Keratinocyte (primary cell): ENCODE measurements around the genes PTP4A2 and ZBTB8B.

GRCh38 chr1:31937990-31938479 lies at the start of gene PTP4A2:
PTP4A2 (minus strand) TSS chr1:31938368.
CAGE:
- cytosol, long polyA minus RNA: no peak
- cytosol, long polyA plus RNA: no peak
- long polyA plus RNA: start-site peak on the minus strand at chr1:31938029-31938154, 29 and 23 reads in 2 replicates; start-site peak on the minus strand at chr1:31938312-31938331, 101 and 83 reads in 2 replicates
- nucleus, long polyA minus RNA: no peak
- nucleus, long polyA plus RNA: start-site peak on the minus strand at chr1:31938213-31938392, 35 and 100 reads in 2 replicates

DNA sequence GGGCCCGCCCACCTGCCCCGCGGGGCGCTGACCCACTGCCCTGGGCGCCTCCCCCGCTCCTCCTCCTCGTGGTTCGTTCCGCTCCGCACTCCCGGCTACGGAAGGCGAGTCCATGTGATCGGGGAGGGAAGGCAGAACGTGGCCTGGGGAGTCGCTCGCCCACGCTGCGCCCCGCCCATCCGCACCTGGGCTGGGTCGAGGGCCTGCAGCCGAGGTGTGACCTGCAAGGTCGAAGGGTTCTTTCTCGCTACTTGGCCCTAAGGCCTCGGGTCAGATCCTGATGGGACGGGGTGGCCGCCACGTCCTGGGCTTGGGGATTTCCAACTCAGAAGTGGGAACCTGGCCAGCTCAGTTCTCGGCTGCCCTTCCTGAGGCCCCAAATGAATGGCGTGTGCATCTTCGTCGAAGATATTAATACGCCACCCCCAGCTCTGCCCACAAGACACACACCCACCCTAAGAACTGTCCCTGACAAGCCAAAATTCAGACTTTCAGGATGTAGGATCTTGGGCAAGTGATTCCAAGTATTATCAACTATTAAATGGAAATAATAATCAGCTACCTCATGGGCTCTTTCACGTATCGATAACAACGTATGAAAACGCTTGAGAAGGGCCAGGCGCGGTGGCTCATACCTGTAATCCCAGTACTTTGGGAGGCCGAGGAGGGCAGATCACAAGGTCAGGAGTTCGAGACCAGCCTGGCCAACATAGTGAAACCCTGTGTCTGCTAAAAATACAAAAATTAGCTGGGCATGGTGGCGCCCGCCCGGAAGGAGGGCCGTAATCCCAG lies 508 bp upstream of the PTP4A2 start:
CAGE:
- cytosol, long polyA minus RNA: no peak
- cytosol, long polyA plus RNA: no peak
- long polyA plus RNA: no peak
- nucleus, long polyA minus RNA: no peak
- nucleus, long polyA plus RNA: no peak

CAGE:
- cytosol, long polyA minus RNA: no peak
- cytosol, long polyA plus RNA: no peak
- long polyA plus RNA: no peak
- nucleus, long polyA minus RNA: no peak
- nucleus, long polyA plus RNA: no peak
Measured at GRCh38 chr1:32030205-32030612, 16.5 kb downstream of the KHDRBS1 start.

DNA sequence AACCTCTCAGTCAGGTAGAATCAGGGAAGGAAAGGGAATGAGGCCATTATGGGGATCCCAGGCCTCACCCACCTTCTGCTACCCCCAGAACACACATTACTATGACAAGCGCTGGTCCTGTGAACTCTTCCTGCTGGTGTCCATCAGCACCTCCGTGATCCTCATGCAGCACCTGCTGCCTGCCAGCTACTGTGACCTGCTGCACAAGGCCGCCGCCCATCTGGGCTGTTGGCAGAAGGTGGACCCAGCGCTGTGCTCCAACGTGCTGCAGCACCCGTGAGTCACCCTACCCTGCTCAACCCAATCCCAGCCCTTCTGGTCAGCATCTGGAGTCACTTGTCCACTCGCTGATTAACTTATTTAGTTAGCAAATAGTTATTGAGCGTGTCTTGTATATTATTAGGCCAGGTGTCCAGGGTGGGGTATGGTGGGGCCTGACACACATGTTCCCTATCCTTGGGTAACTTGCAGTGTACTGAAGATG lies 13.1 kb upstream of the KPNA6 start:
CAGE:
- cytosol, long polyA minus RNA: no peak
- cytosol, long polyA plus RNA: no peak
- long polyA plus RNA: no peak
- nucleus, long polyA minus RNA: no peak
- nucleus, long polyA plus RNA: no peak

DNA sequence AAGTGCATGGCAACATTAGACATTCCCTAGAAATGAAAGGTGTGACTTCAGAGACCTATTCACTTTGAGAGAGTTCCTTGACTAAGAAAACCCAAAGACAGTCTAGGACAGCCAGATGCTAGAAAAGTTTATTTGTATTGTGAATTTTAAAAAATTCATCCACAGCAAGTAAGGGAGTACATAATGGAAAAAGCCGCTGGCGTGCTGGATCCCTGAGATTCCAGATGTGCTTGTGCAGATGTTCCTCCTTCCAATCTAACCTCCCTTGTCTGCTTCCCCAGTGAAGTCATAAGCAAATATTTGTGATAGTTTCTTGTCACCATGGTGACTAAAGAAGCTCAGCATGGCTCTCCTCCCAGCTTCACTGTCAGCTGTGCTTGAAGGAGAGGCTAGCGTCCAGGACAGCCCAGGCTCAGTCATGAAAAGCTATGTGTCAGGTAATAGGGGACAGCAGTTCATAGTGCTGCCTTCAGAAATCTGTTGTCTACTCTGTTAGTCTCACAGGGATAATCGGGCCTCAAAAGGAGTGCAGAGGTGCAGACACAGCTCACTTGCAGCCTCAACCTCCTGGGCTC lies 34.8 kb downstream of the KPNA6 start:
CAGE:
- cytosol, long polyA minus RNA: no peak
- cytosol, long polyA plus RNA: no peak
- long polyA plus RNA: no peak
- nucleus, long polyA minus RNA: no peak
- nucleus, long polyA plus RNA: no peak

DNA sequence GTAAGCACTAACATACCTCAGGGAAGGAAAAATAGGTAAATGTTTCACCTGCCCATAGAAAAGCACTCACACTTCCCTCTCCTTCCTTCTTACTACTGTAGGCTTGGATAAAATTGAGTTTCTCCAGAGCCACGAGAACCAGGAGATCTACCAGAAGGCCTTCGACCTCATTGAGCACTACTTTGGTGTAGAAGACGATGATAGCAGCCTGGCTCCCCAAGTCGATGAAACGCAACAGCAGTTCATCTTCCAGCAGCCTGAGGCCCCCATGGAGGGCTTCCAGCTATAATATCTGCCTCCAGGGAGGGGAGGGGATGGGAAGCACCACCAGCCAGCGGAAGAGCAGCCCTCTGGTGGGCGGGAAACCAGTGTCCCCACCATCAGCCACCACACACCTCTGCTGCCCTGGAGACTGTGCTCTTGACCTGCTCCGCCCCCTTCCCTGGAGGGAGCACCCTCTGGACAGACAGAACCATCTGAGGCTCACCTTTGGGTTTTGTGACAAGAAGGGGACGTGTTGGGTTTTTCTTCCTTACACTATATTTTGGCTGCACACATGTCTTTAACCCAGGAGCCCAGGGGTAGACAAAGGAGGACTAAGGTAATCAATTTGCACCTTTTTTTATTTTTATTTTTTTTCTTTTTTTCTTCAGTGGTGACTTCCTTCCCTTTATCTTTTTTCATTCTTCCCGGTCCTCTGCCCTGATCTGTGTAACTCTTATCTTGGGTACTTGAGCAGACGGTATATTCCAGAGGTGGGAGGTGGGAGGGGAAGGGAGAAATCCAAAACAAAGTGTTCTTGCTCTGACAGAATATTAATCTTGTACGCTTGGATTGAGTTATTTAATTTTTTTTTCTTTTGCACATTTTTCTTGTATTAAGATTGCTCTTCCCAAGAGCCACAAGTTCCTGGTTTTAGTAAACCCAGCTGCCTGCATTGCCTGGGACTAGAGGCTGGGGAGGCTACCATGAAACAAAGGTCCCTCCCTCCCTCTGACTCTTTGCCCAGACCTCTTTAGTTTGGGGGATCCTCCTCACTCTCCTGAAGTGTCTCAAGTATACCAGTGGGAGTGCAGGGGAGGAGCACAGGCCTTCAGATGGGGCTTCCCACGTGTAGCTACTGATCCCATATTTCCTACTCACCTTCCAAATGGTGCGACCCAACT lies 8.5 kb upstream of the TXLNA start:
CAGE:
- cytosol, long polyA minus RNA: no peak
- cytosol, long polyA plus RNA: no peak
- long polyA plus RNA: no peak
- nucleus, long polyA minus RNA: no peak
- nucleus, long polyA plus RNA: no peak

GRCh38 chr1:32180328-32181118 lies 1.0 kb downstream of the TXLNA start:
CAGE:
- cytosol, long polyA minus RNA: no peak
- cytosol, long polyA plus RNA: no peak
- long polyA plus RNA: no peak
- nucleus, long polyA minus RNA: no peak
- nucleus, long polyA plus RNA: no peak

GRCh38 chr1:32200929-32201472 lies 606 bp downstream of the CCDC28B start:
CAGE:
- cytosol, long polyA minus RNA: no peak
- cytosol, long polyA plus RNA: no peak
- long polyA plus RNA: no peak
- nucleus, long polyA minus RNA: no peak
- nucleus, long polyA plus RNA: no peak

GRCh38 chr1:32212184-32213071 lies 3.5 kb downstream of the DCDC2B start:
CAGE:
- cytosol, long polyA minus RNA: no peak
- cytosol, long polyA plus RNA: no peak
- long polyA plus RNA: no peak
- nucleus, long polyA minus RNA: no peak
- nucleus, long polyA plus RNA: no peak

CAGE:
- cytosol, long polyA minus RNA: no peak
- cytosol, long polyA plus RNA: no peak
- long polyA plus RNA: no peak
- nucleus, long polyA minus RNA: no peak
- nucleus, long polyA plus RNA: no peak
Measured at GRCh38 chr1:32220508-32221400, 1.4 kb downstream of the TMEM234 start.

GRCh38 chr1:32321759-32322299 lies 14.2 kb downstream of the MARCKSL1 start:
CAGE:
- cytosol, long polyA minus RNA: no peak
- cytosol, long polyA plus RNA: no peak
- long polyA plus RNA: no peak
- nucleus, long polyA minus RNA: no peak
- nucleus, long polyA plus RNA: no peak

CAGE:
- cytosol, long polyA minus RNA: no peak
- cytosol, long polyA plus RNA: no peak
- long polyA plus RNA: no peak
- nucleus, long polyA minus RNA: no peak
- nucleus, long polyA plus RNA: no peak
Measured at GRCh38 chr1:32335660-32335781, 512 bp downstream of the MARCKSL1 start.

DNA sequence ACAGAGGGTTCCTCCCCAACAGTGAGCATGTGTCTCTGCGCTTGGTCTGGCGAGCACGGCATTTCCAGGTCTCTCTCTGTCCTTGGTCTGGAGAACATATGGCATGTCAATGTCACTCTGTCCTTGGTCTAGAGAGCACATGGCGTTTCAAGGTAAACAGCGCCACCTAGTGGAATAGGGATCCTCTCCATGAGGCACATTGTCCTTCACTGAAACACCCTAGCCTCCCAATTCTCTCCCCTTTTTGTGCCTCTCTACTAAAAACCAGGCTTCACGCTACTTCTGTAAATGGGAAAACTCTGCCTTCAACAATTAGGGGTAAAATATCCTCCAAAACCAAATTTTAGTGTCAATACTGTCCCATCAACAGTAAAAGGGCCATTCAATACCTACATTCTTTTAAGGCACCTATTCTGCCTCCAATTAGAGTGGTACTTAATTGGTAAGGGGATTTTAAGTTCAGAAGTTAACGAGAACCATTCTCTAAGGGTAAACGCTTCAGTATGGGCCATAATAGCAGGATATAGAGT lies 19.8 kb upstream of the BSDC1 start:
CAGE:
- cytosol, long polyA minus RNA: no peak
- cytosol, long polyA plus RNA: no peak
- long polyA plus RNA: no peak
- nucleus, long polyA minus RNA: no peak
- nucleus, long polyA plus RNA: no peak

GRCh38 chr1:32464576-32465374 lies at the start of gene ZBTB8B:
ZBTB8B (plus strand) TSS chr1:32465072.
CAGE:
- cytosol, long polyA minus RNA: no peak
- cytosol, long polyA plus RNA: no peak
- long polyA plus RNA: no peak
- nucleus, long polyA minus RNA: no peak
- nucleus, long polyA plus RNA: no peak

DNA sequence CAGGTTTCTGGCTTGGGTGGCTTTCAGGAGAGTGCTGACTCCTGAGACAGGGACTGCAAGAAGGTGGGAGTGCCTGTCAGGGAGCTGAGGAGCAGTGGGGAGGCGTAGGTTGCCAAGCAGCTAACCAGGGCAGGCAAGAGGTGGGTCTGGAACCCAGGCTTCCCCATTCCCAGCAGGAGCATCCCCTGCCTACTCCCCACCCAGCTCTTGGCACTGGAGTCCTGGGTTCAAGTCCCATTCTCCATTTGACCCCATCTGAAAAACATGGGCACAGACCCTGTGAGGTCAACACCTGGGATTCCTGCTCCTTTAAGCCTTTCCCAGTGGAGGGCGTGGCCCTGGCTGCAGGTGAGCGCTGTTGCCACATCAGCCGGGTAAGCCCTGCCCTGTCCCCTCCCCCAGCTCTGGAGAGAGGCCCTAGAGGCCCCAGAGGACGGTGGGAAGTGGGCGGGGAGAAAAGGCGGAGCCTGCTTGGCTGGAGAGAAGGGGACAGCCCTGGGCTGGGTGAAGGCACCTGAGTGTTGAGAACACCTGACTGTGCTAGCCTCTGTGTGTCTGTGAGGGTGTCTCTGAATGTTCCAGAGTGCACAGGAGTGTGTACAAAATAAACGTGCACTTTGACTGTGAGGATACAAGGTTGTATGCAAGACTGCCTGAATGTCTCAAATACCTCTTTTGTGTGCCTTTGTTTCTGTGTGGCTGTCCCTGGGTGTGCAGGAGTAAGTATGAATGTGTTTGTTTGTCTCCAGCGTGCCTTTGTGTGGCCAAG lies 14.0 kb upstream of the SYNC start:
CAGE:
- cytosol, long polyA minus RNA: no peak
- cytosol, long polyA plus RNA: no peak
- long polyA plus RNA: no peak
- nucleus, long polyA minus RNA: no peak
- nucleus, long polyA plus RNA: no peak

DNA sequence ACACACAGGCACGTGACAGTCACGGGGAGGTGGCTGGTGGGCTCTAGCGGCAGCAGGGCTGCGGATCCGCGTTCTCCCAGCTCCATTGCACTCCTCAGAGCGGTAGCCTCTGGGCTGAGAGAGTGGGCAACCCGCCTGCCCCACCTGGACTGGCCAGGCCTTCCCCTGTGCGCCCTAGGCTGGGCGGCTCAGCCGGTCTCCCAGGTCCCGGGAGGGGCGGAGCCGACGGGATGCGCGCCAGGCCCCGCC lies 12.0 kb downstream of the KIAA1522 start:
CAGE:
- cytosol, long polyA minus RNA: no peak
- cytosol, long polyA plus RNA: no peak
- long polyA plus RNA: no peak
- nucleus, long polyA minus RNA: no peak
- nucleus, long polyA plus RNA: no peak

DNA sequence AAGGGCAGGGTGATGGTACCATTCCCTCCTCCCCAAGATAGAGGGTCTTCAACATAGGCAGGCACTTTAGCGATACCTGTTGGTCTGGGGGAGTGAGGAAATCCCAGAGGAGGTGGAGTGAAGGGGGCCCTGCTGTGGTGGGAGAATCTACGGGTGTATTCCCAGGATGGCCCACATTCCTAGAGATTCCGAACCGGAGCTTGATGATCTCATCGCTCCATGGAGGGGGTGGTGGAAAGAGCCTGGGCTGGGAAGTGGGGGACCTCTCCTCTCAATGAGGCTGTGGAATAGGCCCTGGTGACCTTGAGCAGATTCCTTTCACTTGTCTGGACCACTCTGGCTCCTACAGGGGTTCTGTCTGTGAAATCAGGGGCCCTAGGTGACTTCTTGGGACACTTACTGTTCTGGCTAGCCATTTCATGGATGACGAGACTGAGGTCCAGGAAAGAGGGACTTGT lies 13.6 kb downstream of the KIAA1522 start:
CAGE:
- cytosol, long polyA minus RNA: no peak
- cytosol, long polyA plus RNA: no peak
- long polyA plus RNA: no peak
- nucleus, long polyA minus RNA: no peak
- nucleus, long polyA plus RNA: no peak

CAGE:
- cytosol, long polyA minus RNA: no peak
- cytosol, long polyA plus RNA: no peak
- long polyA plus RNA: no peak
- nucleus, long polyA minus RNA: no peak
- nucleus, long polyA plus RNA: no peak
Measured at GRCh38 chr1:32755665-32756441, 14.2 kb downstream of the KIAA1522 start.

DNA sequence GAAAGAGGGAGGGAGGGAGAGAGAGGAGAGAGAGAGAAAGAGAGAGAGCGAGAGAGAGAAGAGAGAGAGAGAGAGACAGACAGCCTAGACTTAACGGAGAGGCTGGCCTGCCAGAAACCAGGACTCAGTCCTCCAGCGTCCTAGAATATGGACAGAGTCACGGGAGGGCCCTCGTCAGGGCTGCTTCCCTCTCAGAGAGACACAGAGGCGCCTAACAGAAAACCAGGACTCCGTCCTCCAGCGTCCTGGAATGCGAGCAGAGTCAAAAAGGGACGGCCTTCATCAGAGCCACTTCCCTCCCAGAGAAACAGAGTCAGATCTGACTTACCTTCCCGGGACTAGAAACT lies 24.6 kb upstream of the TMEM54 start:
CAGE:
- cytosol, long polyA minus RNA: no peak
- cytosol, long polyA plus RNA: no peak
- long polyA plus RNA: no peak
- nucleus, long polyA minus RNA: no peak
- nucleus, long polyA plus RNA: no peak

DNA sequence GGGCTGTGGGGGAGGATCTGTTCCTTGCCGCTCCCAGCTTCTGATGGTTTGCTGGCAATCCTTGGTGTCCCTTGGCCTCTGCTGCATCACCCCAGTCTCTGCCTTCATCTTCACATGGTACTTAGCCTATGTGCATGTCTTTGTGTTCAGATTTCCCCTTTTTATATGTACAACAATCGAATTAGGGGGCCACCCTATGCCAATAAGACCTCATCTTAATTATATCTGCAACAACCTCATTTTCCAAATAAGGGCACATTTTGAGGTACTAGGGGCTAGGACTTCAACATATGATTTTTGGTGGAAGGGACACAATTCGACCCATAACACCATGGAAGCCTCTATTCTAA lies 27.9 kb upstream of the TMEM54 start:
CAGE:
- cytosol, long polyA minus RNA: no peak
- cytosol, long polyA plus RNA: no peak
- long polyA plus RNA: no peak
- nucleus, long polyA minus RNA: no peak
- nucleus, long polyA plus RNA: no peak